Neural cell (in vitro differentiated cells): ENCODE data around the genes TEX19 and NARF.

- RAMPAGE, long total RNA = no peak
Observed at GRCh38 chr17:82240814-82241367, 12.0 kb downstream of the SLC16A3 start.

DNA sequence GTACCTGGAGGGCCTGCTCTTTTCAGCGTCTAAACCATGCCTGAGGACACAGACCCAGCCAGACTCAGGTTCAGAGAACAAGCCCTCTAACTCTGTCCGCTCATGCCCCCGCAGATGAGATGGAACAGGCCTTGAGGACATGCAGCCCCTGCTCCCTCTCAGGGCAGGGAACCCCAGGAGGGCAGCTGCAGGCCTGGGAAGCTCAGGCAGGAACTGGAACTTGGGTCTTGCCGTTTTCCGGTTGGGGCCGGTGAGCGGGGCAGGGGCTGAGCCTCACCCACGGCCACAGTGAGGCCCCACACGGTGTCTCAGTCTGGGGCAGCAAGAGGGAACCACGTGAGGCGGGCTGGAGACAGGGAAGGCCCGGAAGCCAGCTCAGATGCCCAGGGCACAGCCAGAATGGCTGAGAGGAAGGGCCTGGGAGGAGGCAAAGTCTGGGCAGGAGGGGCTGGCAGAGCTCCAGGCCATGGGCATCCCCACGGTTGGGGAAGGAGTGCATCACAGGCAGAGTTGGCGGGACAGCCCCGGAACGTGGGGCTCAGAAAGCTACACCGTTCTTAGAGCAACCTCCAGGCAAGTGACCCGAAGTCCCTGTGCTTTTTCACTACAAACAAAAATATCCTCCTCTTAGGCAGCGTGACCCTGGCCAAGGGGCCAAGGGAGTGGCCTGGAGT lies 12.7 kb downstream of the SLC16A3 start:
- RAMPAGE, long total RNA = no peak

DNA sequence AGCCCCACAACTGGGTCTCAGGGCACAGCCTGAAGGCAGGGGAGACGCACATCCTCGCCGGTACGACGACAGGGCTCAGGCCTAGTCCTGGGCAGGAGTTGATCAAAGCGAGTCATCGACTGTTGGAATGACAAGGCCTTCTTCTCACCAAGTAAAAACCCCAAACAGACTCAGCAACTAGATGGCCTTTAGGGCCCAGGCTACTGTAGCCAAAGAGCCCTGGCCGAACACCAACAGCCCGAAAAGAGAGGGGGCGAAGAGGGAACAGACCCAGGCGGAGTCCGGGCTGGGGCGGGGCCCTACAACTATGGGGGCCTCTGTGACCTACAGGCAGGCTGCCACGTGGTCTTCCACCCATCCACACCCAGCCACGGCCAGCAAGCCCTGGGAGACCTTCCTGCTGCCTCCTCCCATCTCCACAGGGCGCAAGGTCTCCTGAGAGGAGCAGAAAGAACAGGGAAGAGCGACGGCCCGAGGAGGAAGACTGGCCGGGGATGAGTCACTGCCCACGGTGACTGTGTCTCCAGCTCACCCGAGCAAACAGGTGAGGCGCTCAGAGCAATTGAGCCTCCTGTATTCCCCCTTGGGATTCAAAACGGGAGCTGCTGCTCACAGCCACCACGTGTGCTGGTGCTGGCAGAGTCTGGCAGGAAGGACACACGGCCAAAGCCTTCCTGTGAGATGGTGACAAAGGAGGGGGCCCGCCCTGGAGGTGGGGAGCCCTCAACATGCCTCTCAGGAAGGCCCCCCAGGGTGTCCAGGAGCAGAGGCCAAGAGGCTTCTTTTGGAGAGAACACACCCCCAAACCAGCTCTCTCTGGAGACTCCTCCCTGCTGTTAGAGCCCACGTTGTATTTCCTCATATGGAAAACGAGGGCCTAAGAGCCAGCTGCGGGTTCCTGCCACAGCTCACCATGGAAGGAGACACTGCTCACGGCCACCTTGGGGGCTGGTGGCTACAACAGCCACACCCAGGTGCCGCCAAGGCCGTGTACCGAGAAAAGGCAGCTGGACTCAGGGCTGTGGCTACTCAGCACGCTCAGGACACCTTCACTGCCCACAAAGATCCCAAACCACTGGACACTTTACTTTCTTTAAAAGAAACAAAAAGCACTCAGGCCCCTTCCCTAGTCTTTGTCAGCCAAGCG lies 17.9 kb downstream of the SLC16A3 start:
- RAMPAGE, long total RNA = no peak

GRCh38 chr17:82257237-82258315 lies 15.9 kb downstream of the CSNK1D start:
- RAMPAGE, long total RNA = no peak

DNA sequence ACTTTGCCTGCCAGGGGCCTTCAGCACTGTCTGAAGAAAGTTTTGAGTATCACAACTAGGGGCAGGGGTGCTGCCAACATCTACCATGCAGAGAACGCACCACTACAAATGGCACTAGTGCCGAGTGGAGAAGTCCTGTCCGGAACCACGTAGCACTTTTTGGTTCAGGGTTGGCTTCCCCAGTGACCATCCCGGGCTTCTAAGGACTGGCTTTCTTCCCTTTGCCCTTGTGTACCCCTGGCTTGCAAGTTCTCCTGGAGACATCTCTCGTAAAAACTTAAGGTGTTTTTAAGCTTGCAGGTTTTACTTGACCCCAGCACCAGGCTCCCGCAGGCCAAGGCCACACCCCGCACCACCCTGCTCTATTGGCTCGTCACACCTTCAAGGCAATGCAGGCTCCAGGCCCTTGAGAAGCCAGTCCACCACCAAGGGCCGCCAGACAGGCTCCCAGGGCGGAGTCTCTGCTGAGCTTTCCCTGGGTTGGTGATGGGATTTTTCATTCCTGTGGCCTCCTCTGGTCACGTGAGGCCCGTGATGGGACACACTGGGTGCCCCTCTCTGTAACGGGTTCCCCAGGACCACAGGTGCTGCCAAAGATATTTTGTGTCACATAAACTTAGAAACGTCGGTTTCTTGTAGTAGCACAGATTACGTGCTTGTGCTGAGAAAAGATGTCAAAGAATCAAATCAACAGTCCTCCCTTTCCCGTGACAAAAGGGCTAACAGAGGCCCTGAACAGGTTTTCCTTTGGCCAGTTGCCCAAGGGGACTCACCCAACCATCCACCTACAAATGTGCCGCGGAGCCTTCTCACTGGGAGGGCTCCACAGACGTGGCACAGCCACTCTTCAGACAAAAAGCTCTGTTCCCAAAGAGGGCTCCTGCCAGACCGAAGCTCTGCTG lies 9.8 kb downstream of the CSNK1D start:
- RAMPAGE, long total RNA = no peak

DNA sequence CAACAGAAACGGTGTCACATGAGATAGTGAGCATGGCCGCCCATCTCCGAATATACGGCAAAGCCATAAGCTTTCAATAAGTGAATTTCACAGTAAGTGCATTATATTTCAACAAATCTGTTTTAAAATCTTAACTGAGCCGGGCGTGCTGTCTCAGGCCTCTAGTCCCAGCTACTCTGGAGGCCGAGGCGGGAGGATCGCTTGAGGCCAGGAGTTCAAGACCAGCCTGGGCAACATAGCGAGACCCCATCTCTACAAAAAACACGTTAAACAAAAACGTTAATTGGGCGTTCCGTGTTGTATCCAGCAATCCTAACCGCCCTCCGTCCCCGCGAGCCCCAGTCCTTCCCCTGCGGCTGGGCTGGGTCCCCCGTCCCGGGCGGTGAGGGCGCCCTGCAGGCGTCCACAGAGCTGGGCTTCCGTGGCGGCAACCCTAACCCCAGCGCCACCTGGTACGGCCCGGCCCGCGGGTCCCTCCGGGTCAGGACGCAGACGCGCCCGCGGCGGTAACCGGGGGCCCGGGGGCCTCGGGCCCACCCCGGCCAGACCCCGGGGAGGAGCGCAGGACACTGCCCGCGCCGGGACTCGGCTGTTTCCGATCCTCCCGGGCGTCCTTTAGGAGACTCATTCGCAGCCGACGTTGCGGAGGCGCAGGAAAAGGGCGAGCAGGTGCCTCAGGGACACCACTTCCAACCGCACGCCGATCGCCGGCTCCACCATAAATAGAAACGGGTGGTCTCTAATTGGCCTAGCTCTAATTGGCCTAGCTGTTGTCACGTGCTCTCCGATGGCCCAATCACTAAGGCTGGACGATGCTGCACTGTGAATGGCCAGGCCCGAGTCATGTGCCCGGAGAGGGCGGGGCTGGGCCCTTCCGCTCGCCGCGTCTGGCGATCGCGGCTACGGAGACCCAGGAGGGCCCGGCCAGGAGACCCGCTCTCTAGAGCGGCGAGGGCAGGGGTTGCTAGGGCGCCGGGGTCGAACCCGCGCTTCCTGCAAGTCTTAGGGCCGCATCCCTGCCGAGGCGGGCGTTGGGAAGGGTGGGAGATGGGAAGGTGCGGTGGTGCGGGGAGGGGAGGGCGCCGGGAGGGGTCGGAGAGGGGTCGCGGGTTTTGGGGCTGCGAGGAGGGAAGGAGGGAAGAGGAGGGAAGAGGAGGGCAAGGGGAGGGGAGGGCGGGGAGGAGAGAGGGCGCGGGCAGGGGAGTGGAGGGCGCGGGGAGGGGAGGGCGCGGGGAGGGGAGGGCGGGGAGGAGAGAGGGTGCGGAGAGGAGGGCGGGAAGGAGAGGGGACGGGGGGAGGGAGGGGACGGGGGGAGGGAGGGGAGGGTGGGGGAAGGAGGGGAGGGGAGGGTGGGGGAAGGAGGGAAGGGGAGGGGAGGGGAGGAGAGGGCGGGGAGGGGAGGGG lies 19.1 kb upstream of the CSNK1D start:
- RAMPAGE, long total RNA = no peak

DNA sequence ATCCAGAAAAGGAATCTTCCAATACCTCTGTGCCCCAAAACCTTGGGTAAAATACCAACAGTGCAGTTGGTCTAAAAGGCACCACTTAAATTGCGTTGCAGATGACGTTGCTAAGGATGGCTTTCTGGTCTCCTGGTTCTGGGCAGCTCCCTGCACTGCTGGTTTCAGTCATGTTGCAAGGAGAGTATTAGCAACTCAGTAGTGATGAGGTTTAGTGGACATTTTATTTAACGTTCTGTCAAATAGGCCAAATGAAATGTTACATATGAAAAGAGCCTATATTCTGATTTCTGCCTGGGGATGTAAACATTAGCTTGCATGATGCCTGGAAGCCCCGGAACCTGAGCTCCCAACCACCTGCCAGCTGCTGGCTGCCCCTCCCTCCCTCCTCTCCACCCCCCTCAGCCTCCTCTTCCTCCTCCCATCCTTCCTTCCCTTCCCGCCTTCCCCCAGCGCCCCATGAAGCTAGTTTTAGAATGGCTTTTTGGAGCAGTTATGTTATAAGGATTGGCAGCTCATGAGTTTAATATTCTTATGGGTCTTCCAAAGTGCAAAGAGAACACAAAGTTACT lies 20.8 kb downstream of the CD7 start:
- RAMPAGE, long total RNA = no peak

- RAMPAGE, long total RNA = no peak
Observed at GRCh38 chr17:82322004-82322505, 4.6 kb upstream of the CD7 start.

DNA sequence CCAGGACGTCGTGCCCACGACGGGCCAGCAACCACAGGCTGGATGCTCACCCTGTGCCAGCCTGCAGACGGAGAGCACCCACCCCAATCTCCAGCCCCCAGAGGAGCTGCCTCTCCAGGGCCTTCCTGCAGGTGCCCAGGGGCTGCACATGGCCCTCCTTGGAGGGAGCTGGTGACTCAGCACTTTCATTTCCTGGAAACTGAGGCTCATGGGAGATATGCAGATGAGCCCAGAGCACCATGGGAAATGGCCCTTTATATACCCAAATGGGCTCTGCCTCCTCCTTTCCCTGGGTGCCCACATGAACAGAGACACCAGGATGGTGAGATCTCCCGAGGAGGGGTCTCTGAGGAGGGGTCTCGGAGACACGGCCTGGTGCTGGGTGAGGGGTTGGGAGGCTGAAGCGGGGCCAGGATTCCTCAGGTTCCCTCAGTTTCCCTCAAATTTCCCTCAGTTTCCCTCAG lies at the start of gene TEX19:
Gene TEX19, plus strand, starts transcription at position 284 of the 464 bp plus-strand sequence.
- RAMPAGE, long total RNA = no peak

DNA sequence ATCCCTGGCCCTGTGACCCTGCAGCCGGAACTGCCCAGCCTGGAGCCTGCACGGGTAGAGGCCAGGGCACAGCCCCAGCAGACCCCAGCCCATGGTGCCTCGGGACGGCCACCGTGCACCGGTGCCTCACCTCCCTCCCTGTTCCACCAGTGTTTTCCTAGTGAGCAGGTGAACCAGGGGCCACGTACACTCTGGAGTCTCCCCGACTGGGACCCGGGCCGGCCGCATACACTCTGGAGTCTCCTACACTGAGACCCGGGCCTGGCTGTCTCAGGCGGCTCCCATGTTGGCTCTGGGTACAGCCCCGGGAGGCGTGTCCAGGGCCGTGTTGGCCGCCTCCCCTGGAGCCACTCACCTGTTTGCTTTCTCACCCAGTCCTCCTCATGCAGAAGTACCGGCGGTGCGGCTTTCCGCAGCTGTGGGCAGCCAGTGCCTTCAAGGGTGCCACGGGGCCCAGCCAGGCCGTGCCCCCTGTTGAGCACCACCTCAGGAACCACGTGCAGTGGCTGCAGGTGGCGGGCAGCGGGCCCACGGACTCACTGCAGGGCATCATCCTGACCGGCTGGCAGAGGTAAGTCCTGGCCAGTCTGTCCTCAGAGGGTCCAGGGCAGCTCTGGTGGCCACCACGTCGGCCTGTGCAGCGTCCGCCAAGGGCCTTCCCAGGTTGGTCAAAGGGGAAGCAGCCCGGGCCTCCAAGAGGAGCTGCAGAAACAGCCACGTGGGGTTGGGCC lies 13.6 kb downstream of the CYBC1 start:
- RAMPAGE, long total RNA = no peak

DNA sequence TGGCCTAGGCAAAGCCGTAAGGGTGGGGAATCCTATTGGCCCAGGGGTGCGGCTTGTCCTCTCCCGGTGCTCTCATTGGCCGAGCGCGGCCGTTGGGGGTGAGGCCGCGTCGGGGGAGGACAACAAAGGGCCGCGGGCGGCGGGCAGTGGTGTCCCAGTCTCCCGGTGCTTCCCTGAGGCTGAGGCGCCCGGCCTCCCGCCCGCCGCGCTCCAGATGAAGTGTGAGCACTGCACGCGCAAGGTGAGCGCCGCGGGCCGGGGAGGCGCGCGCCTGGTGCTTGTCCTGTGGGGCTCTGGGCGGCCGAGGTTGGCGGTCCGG lies at the start of gene NARF:
Gene NARF, plus strand, starts transcription at position 152 of the 319 bp plus-strand sequence.
- RAMPAGE, long total RNA = start-site peak on the plus strand centred at position 104 of the sequence, 97 bp wide, 6,951 and 3,556 reads in 2 replicates

GRCh38 chr17:82478743-82478990 lies 20.1 kb downstream of the NARF start:
- RAMPAGE, long total RNA = no peak

- RAMPAGE, long total RNA = no peak
Observed at GRCh38 chr17:82528674-82529311, 9.3 kb downstream of the FOXK2 start.

DNA sequence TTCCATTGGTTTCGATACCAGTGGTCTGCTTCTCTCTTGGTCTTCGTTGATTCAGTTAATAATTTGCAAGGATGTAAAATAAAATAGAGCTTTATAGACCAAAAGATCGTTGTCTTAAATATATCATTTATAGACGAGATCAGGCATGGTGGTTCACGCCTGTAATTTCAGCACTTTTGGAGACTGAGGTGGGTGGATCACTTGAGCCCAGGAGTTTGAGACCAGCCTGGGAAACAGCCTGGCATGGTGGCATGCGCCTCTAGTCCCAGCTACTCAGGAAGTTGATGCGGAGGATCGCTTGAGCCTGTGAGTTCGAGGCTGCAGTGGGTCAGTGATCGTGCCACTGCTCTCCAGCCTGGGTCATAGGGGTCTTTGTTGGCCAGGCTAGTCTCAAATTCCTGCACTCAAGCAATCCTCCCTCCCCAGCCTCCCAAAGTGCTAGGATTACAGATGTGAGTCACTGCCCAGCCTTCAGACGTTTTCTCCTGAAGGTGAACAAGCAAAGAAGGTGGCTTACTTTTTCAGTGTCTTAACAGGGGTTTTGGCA lies 41.1 kb downstream of the FOXK2 start:
- RAMPAGE, long total RNA = no peak

- RAMPAGE, long total RNA = no peak
Observed at GRCh38 chr17:82674639-82675912, 23.4 kb downstream of the RAB40B start.

DNA sequence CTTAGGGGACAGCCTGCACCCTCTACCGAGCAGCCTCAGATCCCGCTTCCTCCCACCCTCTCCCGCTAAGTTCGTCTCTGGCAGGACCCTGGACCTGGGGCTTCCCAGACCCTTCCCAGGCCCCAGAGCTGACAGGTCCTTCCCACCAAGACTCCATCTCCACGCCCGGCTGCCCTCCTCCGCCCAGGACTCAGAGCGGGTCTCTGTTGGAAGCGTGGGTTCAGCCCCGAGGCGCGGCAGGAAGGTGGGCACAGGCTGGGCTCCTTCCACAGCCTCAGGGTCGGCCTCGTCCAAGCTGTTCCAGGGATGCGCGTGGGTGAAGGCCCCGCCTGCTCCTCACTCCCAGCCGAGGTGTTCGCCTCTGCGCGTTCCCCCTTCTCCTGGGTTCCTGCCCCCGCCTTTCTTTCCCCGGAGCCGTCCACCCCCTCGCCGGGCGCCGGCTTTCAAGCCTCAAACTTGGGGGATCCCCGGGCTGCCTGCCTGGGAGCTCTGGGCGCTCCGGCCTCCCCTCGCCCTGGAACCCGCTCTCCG lies 1.1 kb downstream of the RAB40B start:
- RAMPAGE, long total RNA = no peak

DNA sequence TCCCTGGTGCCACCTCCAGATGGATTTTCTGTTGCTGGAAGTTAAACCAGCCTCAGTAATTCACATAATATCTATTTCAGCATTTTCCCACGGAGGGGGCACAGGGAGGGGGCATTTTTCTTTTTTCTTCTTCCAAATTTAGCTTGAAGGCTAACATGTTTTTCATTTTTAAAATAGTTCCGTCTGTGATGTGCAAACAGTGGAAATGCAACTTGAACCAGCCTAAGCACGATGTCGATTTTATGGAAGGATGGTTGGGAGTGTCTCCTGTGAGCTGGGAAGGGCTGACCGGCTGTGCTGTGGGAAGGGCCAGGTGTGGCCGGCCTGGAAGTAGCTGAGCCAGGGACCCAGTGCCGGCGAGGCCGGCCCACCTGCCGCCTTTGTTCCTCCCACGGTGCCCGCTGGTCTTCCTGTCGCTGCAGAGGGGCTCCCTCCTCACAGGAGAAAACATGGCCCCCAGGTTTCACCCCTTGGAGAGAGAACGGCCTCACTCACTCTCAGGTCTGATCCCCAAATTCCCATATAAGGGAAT lies 4.0 kb upstream of the RAB40B start:
- RAMPAGE, long total RNA = no peak

GRCh38 chr17:82786896-82787908 lies 35.3 kb downstream of the TBCD start:
- RAMPAGE, long total RNA = no peak

DNA sequence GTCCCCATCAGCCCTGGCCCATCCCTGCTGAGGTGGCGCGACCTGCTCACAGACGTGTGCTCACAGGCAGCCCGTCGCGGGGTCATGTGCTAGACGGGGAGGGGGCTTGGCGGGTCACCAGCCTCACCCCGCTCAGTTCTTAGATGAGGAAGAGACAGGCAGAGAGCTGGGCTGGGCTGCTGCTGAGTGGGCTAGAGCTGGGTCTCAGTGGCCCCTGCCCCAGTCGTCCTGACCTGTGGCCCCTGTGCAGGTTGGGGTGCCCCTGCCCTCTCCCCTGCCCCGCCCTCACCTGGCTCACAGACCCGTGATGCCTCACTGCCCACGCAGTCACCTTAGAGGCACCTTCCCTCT lies 37.4 kb downstream of the TBCD start:
- RAMPAGE, long total RNA = no peak

DNA sequence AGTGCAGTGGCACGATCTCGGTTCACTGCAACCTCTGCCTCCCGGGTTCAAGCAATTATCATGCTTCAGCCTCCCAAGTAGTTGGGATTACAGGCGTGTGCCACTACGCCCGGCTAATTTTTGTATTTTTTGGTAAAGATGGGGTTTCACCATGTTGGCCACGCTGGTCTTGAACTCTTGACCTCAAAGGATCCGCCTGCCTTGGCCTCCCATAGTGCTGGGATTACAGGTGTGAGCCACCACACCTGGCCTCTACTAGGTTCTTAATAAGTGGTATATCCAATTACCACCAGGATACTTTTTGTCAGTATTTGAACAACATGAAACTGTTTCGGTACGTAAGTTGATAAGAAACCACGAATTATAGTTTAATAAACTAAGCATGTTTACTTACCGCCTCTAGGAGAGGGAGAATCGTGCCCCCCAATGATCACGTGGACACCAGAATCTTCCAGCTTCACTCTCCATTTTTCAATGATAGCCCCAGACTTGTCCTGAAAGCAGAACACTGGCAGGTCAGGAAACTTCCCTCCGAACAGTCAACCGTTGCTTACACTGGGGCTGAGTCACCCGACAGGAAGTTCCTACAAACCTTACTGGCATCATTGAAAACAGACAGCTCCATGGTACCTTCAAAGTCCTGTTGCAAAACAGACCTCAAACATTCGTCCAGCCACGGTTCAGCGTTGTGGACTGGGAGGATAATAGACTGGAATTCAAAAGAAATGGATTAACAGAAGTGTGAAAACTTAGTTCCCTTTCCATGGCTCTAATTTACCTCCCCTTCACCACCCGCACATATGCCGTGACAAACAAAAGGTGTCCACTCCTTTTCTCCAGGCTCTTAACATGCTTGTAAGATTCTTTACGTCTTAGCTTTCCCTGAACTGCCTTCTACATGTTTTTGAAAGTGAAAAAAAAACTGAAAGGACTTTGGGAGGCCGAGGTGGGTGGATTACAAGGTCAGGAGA lies 3.2 kb downstream of the B3GNTL1 start:
- RAMPAGE, long total RNA = no peak